Pericardium fibroblast (primary cell): Measurements from ENCODE around the gene ATP1A1.

GRCh38 chr1:115727616-115728354 is 40.7 kb downstream of the CASQ2 start:
- RAMPAGE, long total RNA, result no peak

DNA sequence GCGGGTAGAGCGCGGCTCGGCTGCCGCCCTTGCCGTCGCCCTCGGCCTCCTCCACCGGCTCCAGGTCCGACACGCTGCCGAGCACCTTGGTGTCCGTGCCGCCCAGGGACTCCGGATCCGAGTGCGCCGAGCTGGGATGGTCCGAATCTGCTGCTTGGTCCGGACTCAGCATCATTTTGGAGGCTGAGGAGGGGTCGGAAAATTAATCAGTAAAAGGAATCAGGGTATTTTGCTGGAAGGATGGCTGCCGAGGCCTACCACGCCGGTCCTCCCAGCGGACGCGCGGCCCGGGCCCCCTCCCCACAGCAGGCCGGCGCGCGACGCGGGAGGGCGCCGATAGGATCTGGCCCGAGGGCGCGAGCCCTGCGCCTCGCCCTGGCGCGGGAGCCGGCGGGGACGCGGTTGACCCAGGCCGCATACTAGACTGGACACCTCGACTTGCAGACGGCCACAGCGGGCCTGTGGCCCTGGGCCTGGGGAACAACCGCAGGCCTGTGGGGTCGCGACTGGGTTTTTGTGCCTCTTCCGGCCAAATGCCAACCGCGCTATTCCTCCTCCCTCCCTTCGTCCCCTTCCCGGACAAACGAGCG is 2.6 kb downstream of the NHLH2 start:
- RAMPAGE, long total RNA, result no peak

GRCh38 chr1:115945661-115945897 is 30.7 kb upstream of the SLC22A15 start:
- RAMPAGE, long total RNA, result no peak

DNA sequence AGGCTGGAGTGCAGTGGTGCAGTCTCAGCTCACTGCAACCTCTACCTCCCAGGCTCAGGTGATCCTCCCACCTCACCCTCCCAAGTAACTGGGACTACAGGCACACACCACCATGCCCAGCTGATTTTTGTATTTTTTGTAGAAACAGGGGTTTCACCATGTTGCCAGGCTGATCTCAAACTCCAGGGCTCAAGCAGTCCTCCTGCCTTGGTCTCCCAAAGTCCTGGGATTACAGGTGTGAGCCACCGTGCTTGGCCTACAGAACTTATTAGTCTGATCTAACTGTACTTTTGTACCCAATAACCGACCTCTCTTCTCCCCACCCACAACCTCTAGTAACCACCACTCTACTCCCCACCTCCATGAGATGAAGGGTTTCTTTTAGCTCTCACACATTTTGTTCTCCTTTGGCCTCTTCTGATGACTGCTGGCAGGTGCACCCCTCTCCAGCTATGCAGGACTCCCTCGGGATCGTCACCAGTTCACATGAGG is 100.0 kb upstream of the ATP1A1 start:
- RAMPAGE, long total RNA, result no peak

GRCh38 chr1:116373174-116373733 is at the start of gene ATP1A1:
TSS of gene ATP1A1 (plus strand) at chr1:116373244.
- RAMPAGE, long total RNA, result start-site peak on the plus strand at chr1:116373334-116373503, 19 and 8 reads in 2 replicates

DNA sequence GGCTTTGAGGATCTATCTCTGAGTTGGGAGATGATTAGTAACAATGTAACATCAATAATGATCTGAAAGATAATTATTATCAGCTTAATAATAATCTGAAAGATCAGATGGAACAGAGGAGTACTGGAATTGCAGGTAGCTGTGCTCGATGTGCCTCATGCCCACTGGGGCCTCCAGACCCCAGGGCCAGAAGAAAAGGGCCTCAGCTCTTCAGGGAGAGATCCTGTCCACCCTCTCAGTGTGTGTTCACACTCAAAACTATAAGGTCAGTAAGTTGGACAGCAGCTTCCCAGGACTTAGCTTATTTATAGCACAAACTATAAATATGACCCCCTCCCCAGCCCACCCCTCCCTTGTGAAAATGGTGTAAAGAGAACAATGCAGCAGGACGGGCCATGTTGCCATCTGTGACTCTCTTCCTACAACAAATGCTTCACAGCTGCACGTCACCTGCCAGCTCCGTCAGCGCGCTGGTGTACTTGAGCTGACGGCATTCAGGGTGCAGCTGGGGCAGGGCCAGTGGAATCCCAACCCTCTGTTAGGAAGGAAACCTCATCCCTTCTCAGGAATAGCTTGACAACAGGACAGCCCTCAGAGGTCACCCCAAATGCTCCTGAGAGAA is 84.7 kb downstream of the ATP1A1 start:
- RAMPAGE, long total RNA, result no peak

DNA sequence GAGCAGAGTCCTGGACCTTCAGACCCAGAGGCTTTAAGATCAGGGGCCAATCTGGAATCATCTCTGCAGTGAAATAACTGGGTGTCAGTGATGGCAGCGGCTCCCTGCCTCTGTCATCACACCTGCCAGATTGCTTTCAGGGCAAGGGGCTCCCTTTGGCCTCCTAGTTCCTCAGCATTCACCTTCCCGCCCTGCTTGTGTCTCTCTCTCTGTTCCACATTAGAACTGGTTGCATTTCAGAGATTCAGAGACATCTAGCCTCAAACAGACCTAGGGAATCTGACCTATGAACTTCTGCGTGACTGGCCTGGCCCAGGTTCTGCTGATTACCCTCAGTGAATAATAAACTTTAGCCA is 87.8 kb downstream of the ATP1A1 start:
- RAMPAGE, long total RNA, result no peak

DNA sequence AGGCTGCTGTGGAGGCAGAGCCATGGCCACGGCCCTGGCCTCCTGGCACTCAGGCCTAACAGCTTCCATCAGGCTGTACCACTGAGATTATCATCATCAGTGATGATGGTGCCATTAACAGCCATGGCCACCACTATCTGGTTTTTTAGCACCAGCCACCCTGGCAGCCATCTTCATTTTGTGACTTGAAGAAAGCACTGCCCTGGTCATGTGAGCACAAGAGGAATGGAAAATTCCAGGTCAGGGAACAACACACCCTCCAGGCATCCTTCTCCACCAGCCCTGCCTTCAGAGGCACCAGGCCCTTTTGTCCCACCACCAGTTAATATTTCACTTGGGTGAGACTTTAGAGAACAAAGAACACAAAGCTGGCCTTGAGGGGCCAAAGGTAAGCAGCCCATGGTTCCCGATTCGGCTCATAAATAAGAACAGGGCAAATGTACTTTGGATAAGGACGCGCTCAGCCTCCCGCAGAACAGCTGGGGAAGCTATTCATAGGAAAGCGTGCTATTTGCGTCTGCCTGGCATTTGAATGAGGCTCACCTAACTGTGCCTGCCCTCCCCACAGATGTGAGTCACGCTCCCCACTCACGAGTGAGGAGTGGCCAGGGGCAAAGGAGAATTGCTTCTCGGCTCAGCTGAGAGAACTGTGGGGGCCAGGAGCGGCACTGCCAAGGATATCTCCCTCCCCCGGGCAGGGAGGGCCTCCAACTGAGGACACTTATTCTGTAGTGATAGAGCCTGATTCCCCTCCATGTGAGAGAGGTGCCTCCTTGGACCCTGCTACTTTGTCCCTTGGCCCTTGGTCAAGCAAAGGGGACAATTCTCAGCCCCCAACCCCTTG is 95.6 kb downstream of the CD58 start:
- RAMPAGE, long total RNA, result no peak

DNA sequence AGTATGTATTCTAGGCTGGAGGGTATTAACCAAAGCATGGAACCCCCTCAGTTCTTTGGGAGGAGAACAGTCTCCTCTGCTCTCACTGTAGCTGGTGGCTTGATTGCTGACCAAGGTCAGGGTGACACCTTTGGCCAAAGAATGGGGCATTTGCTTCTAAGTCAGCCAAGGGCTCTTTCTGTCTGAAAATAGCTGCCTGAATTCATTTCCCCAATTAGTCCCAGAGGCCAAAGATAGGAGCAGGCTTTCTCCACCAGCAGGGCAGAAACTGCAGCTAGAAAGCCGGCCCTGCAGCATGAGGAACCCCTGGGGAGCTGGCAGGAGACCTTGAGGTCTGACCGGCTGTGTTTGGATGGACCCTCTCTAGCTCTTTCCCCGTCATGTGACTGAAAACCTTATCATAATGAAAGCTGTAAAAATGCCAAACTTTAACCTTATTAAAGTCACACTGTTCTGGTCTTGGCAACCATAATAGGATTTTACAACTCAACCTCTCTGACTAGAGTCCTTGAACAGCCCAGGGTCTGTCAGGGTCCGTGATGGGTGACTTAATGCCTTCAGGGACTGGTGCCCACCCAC is 93.4 kb downstream of the CD58 start:
- RAMPAGE, long total RNA, result no peak

GRCh38 chr1:116579413-116579902 is 8.6 kb upstream of the CD58 start:
- RAMPAGE, long total RNA, result no peak

- RAMPAGE, long total RNA, result no peak
Measured at GRCh38 chr1:116598611-116598818, 27.7 kb upstream of the CD58 start.

DNA sequence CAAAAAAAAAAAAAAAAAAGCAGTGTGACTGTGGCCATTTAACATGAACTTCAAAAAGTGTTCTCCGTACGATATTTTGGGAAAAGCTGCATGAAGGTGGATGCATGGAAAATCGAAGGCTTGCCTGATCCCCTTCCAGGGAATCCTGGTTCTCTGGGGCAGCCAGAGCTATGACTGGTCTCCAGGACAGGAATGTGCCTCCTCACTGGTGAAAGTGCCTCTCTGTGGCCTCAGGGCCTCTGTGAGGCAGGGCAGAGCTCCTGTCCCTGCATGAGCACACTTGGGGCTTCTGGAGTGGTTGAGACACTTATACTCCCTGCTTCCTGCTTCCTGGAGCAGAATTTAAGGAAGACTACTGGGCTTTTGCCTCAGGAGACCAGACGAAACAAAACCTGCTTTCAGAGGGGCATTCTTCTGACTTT is 29.1 kb upstream of the IGSF3 start:
- RAMPAGE, long total RNA, result no peak

DNA sequence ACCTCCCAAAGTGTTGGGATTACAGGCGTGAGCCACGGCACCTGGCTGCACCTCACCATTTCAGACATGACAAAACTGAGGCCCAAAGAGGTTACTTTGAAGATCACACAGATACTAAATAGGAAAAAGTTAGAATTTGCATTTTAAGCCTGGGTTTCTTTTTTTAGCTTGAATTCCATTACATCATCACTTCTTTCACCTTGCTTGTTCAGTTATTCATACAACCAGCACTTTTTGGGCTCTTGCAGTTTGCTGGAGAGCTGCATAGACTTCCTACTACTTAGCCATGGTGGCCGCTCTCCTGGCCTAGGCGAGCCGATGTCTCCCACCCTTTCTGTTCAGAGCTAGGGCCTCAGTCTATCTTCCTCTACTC is 16.3 kb upstream of the CD2 start:
- RAMPAGE, long total RNA, result no peak

DNA sequence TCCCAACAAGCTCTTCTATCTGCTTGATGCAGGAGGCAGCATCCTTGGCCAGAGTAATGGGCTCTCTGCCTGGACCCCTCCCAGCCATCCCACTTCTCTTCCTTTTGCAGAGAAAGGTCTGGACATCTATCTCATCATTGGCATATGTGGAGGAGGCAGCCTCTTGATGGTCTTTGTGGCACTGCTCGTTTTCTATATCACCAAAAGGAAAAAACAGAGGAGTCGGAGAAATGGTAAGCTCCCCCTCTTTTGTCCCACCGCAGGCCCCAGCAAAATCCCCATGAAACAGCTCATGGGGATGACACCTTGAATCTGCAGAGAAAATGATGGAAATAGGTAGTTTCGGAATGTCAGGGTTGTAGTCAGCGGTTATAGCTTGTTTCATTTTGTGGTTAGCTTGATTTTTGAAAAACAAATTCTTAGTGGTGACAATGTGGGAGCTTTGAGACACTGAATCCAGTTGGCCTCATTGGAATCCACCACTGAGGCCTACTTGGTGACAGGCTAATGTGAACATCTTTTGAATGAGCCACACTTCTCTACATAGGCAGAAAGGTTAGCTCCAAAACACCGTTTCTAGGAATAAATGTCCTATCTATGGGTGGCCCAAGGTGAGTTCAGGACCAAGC is 10.3 kb downstream of the CD2 start:
- RAMPAGE, long total RNA, result no peak

- RAMPAGE, long total RNA, result no peak
Measured at GRCh38 chr1:116806034-116806675, 51.9 kb downstream of the CD2 start.

GRCh38 chr1:116824666-116824926 is 70.4 kb downstream of the CD2 start:
- RAMPAGE, long total RNA, result no peak

DNA sequence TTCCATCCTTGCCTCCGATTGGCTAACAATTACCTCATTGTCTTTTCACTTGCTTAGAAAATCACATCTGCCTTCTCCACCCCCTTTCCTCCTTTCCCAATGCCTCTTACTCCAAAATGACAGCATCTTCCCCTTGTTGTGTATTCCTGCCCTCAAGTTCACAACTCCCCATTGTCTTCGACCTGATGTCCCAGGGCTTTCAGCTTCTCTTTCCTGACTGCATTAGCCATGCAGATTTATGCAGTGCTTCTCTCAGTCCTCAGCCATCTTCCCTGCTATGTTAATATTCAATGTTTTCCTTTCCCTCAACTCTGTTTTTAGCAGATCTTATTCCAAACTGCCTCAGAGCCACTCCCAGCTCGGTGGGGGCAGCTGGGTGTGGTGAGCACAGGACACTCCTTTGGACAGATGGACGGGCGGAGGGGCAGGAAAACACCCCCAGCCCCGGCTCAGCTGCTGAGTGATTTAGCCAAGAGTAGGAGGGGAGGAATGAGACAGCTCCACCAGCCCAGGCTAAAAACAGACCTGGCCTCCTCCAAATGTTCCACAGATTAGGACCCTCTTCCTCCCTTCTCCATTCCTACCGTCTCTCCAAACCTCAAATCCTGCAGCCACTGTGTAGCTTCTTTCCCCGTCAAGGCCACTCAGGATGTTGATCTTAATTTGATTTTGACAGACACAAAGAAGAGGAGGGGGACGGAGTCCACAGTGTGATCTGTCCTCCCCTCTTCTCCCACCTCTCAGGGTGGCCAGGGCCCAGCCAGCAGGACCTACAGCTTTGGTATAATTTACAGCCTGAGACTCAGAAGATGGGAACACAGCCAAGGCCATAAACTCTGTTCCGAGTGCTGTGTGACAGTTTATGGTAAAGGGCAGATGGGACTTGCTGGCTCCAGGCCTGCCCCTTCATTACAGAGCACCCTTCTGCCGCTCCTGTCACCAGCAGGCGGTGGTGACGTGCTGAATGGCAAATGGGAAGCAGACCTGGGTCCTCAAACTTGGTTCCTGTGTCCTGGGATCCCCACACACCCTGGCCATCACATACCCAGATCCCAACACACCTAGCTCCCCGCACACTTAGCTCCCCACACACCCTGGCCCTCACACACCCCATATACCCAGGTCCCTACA is 71.3 kb downstream of the CD2 start:
- RAMPAGE, long total RNA, result no peak

- RAMPAGE, long total RNA, result no peak
Measured at GRCh38 chr1:116853581-116854147, 56.1 kb upstream of the PTGFRN start.

GRCh38 chr1:116881965-116882614 is 27.6 kb upstream of the PTGFRN start:
- RAMPAGE, long total RNA, result no peak

- RAMPAGE, long total RNA, result no peak
Measured at GRCh38 chr1:117122555-117123116, 1.1 kb upstream of the TRIM45 start.